Skeletal muscle cell (primary cell): ENCODE data around the genes MEAF6 and MANEAL.

DNA sequence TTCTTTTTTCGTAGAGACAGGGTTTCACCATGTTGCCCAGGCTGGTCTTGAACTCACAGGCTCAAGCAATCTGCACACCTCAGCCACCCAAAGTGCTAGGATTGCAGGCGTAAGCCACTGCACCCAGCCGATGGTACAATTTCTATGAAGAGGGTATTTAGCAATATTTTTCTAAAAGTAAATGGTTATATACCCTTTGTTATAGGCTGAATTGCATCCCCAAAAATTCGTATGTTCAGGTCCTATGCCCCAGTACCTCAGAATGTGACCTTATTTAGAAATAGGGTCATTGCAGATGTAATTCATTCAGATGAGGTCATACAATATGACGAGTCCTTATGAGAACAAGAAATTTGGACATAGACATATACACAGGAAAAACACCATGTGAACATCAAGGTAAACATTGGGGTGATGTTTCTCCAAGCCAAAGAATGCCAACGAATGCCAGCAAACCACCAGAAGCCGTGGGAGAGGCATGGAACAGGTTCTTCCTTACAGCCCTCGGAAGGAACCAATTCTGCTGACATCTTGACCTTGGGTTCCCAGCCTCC is 13.0 kb upstream of the ZC3H12A start:
- RRBS, result no CpG with 5 or more reads among the region's 8 CpGs

GRCh38 chr1:37514154-37515416 is at the start of gene MEAF6:
Gene MEAF6, minus strand, starts transcription at chr1:37514766.
- RRBS, result under 1% methylated on average over 22 of the region's 112 CpGs

GRCh38 chr1:37537179-37538112 is 16.6 kb downstream of the SNIP1 start:
- RRBS, result no CpG with 5 or more reads among the region's 11 CpGs

DNA sequence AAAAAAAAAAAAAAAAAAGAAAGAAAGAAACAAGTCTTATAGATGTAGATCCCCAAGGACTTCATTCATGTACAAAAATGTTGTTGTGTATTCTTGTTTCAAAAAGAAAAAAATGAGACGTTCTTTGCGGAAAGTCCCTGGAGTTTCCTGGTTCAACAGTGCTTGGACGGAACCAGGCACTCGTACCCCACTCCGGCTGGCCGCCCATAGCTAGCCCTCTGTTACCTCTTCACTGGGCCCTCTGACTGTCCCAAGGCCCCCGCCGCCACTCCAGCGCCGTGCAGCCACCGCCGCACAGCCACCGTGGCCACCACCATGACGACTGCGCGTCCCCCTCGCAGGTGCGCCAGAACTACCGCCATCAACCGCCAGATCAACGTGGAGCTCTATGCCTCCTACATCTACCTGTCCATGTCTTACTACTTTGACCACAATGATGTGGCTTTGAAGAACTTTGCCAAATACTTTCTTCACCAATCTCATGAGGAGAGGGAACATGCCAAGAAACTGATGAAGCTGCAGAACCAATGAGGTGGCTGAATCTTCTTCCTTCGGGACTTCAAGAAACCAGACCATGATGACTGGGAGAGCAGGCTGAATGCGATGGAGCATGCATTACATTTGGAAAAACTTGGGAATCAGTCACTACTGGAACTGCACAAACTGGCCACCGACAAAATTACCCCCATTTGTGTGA is 9.5 kb downstream of the SNIP1 start:
- RRBS, result no CpG with 5 or more reads among the region's 24 CpGs

DNA sequence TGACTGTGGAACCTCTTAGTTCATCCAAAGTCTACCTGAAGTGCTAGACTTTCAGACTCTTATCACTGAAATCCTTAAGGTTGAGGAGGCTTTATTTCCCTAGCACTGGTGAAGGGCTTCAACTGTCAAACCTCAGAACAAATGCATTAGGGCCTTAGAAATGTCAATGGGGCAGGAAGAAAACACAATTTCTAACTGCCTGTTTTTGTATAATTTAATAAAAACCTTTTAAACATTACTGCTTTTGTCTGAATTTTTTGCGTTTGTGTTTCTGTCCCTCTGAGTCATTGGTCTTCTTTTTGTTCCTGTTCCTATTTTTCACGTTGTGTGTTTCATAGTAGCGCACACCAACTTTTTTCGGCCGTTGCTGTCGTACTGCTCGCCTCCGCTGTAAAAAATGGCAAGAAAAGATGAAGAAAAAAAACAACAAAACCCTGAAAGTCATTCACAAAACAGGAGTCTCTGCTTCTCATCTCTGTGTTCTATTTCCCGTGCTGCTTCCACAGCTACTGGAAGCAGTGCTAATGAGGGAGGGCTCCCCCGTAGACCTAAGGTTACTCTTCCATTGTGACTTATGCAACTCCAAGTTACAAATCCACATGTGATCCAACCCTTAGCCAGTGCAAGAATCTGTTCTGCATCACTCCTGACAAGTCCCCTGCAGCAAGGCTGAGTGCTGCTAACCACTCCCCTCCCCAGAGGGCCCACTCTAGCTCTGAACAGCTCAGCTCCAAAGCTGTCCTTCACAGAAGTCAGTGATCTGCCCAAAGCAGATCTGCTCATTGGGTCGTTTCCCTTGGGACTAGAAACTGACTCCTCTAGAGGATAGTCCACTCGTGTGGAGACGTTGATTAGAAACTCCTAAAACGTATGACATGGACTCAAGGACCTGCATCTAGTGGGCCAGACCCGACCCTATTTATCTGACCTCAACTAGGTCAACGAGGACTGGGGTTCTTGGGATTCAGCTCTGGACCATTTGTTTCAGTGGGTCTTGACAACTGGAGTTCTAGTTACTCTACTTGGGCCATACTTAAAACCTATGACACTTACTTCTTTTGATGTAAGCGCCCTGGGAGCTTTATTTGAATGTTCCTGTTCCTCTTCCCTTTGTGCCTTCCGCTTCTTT is 10.2 kb downstream of the DNALI1 start:
- RRBS, result no CpG with 5 or more reads among the region's 18 CpGs

- RRBS, result no CpG with 5 or more reads among the region's 13 CpGs
Measured at GRCh38 chr1:37673809-37674460, 16.4 kb downstream of the C1orf109 start.

- RRBS, result 2% methylated on average over 29 of the region's 92 CpGs
Measured at GRCh38 chr1:37793614-37794369, at the start of gene MANEAL. Gene MANEAL, plus strand, starts transcription at chr1:37793847.

DNA sequence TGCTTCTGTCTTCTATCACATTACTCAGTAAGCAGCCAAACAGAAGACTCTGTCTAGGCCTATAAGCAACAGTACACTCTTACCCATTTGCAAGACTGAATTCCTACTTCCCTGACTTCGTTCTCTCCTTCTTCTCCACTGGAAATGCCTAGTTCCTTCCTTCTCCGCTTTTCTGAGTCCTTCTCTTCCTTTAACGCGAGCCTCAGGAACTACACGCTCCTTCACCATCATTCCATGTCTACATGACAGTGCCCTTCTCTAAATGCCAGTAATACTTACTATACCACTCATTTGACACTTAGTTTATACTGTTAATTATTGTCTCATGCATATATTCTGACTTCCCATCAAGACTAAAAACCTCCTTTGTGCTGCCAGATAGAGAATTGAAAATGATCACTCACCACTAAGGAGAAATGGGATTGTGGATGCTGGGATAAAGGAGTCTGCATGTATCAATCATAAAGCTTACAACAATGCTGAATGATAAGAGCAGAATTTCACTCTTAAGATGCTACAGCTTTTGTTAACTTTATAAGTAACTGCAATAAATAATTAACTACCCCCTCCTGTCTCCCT is 15.1 kb downstream of the MTF1 start:
- RRBS, result no CpG with 5 or more reads among the region's 5 CpGs

DNA sequence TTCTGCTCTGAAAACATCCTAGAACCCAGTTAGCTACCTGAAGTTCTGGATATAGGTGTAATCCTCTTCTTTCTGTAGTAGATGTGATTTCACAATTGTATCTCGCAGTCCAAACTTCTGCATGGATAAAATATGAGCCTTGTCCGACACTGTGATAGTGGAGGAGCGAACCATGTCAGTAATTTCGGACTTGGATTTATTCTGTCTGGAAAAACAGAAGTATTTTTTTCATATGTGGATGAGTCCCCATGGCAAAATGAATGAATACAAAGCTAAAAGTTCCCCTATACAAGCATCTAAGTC is 30.1 kb upstream of the MTF1 start:
- RRBS, result no CpG with 5 or more reads among the region's 4 CpGs

GRCh38 chr1:37945678-37946494 is 967 bp downstream of the INPP5B start:
- RRBS, result 33% methylated on average over 1 of the region's 21 CpGs

DNA sequence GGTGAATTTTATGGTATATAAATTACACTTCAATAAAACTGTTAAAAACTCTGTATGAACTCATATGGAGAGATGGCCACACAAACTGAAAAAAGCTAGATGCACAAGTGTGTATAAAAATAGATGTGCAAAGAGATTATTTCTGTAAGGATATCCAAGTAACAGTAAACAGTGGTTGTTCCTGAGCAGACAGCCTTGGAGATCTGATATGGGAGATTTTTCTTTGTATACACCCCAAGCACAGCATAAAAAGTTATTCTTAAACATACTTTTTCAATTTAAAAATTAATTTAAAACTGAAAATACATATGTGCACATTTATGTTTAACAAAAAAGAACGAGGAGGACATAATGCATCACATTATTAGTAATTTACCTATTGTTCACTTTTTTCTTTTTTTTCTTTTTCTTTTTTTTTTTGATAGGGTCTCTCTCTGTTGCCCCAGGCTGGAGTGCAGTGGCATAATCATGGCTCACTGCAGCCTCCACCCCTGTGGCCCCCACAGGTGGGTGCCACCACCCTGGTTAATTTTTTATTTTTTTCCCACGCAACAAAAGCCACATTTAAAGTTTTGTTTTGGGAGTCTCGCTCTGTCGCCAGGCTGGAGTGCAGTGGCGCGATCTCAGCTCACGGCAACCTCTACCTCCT is 2.2 kb upstream of the SF3A3 start:
- RRBS, result no CpG with 5 or more reads among the region's 7 CpGs

DNA sequence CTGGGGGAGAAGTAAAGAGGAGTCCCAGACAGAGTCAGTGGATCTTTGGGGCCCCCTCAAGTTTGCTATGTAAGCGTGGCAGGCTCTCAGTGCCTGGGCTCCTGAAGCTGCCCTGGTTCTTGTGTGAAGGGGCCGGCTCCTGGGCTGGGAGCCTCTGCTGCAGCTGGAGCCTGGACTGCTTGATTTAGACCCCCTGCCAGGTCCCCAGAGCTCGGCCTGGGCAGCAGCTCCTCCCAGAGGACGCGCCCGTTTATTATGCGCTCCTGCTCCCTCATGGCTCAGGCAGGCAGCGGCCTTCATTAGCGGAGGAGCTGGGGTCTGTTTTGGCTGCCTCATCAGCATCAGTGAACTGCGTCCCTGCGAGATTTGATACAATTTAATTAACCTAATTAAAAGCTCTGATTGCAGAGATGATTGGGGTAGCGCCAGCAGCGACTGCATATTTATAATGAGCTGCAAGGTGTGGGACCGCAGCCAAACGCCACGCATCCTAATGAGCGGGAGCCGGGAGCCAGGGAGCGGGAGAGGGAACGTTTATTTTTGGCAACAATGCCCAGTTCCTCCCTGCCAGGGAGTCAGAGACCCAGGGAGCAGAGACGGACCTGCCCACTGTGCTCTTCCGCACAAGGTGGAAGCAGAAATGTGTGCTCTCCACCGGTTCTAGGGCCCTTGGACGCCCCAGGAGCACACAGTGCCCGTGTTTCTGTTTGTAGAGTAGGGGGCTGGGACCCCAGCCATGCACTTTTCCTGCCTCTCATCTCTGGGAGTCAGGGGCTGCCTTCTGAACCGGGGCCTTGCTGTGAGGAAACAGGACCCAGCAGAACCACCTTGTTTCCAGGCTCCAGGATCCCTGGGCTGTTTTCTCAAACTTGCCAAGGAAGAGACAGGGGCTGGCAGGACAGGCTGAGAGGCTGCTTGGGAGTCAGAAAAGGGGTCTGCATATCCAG is 16.8 kb downstream of the UTP11 start:
- RRBS, result no CpG with 5 or more reads among the region's 26 CpGs

GRCh38 chr1:38030614-38031468 is 15.8 kb downstream of the POU3F1 start:
- RRBS, result no CpG with 5 or more reads among the region's 17 CpGs

DNA sequence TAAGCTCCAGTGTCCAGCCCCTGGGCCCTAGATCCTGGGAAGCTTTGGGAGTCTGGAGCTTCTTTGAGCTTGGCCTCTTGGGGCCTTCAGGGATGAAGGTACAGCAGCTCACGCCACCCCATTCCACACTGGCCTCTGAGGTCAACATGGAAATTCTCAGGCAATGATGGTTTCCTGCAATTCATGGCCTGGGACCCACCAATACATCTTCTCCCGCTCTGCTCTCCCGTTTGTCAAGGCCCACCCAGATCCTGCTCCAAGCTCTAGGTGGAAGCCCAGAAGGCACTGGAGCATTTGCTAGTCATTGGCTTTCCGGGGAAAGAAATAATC is 68.2 kb upstream of the POU3F1 start:
- RRBS, result no CpG with 5 or more reads among the region's 4 CpGs

GRCh38 chr1:38427231-38428128 is 380.9 kb upstream of the POU3F1 start:
- RRBS, result no CpG with 5 or more reads among the region's 19 CpGs

DNA sequence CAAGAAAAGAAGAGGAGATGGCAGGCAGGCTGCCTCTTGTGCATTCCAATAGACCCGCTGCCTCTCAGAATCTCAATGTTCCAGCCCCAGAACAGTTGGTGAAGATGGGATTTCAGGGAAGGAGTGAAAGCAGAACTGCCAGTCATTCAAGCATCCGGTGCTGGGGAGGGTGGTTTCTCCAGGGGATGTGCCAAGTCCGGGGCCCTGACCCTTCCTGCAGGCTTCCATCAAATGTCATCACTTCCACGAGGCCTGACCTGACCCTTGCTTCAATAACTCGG is 386.5 kb upstream of the POU3F1 start:
- RRBS, result no CpG with 5 or more reads among the region's 5 CpGs

DNA sequence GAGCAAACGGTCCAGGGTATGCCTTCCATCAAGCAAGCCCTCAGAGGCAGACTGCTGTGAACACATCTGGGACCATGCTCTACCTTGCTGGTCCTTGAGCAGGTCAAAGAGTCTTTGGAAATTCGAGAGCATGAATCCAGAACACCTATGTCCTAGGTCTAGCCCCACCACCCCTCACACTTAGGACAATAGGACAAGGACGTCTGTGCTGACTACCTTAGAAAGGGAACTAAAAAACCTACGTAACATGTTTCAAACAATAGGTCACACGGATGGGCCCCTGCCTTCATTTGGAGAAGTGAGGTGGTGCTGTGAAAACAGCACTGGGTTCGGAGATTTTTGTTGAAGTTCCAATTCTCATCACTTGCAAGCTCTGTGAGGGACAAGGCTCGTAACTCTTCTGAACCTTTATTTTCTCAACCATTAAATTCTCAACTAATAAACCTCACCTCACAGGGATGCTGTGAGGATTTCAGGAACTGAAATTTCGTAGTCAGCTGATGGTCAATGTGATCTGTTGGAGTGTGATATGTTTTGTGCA is 377.3 kb downstream of the RRAGC start:
- RRBS, result no CpG with 5 or more reads among the region's 8 CpGs

DNA sequence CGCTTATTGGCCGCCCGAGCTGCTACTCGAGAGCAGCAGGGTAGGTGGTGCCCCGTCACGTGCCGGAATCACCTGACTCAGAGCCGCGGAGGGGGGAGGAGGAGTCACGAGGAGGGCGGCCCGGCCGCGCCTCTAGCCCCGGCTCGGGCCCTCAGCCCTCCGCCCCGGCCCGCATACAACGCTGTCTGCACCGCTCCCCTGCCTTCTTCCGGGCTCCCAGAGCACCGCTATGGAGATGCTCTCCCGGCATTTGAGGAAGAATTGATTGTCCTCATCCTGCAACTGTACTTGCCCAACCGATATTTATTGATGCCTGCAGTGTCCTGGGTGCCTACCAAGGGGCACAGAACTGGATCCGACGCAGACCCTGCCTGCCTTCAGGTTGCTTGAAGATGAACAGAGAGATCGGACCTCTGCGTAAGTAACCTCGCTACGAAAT is 270 bp upstream of the RRAGC start:
- RRBS, result 1% methylated on average over 10 of the region's 31 CpGs

GRCh38 chr1:38993169-38993618 is 2.1 kb downstream of the AKIRIN1 start:
- RRBS, result no CpG with 5 or more reads among the region's 15 CpGs

DNA sequence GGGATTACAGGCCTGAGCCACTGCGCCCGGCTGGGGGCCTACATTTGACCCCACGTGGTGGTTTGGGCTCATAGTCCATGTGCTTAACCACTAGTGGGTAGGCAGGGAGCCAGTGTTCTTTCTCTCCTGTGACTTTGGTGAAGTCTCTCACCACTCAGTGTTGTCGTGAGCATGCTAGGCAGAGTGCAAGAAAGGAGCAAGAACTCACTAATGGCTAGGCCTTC is 615 bp upstream of the NDUFS5 start:
- RRBS, result no CpG with 5 or more reads among the region's 4 CpGs